Ovary (tissue), 7 donors: Measurements from ENCODE around the gene STAB2.

DNA sequence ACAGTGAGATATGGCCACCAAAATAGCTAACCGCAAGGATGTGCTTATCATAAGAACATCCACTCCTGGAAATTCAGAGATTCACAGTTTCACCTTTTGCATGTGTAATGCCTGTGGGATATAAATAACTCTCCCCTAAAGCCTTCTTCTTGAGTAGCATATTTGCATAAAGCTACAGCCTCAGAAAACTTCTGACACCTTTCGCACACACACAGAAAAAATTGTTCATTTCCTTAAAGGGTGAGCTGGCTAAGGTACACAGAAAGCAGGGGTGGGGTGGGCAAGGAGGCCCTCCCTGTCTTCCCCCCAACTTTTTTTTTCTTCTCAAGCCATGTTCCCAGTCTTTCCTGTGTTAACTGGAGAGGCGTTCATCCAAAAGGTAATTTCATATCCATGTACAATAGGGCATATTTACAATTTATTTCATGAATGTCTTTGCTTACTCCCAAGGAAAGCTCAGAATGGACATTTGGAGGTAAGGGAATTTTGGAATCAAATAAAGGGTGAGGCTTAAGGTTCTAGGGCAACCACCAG lies 3.2 kb upstream of the IGF1 start:
- PRO-cap, 7 experiments, result no peak in any of the 7 experiments
- RAMPAGE, long total RNA, 2 experiments, result no peak in any of the 2 experiments

DNA sequence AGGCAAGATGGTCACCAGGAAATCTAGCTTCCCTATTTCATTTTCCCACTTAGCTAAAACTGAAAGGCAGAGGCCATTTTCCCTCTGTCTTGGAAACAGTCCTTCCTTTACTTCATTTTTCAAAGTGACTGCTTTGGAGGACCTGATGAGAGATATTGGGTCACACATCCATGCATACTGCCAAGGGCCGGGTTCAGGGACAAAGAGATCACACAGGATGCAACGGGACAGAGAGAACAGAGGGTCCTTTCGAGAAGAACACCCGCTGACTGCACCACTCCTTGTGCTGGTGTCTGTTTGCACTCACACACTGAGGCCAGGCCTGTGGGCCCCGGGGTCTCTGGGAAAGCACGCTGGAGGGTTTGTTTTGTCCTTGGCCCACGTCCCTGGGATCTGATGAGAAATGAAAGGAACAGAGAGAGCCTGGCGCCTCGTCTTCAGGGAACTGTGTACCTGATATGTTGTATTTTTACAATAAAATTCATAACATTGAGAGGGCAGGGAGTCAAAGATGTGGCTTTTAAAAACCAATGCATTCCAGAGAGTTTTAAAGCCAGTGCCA lies 42.2 kb downstream of the PAH start:
- PRO-cap, 7 experiments, result peak in 2 of 7 experiments; most common minus-strand start position 273 of the sequence (in 1)
- RAMPAGE, long total RNA, 2 experiments, result no peak in any of the 2 experiments

- PRO-cap, 7 experiments, result no peak in any of the 7 experiments
- RAMPAGE, long total RNA, 2 experiments, result no peak in any of the 2 experiments
Measured at GRCh38 chr12:103434659-103435077, 61.1 kb downstream of the C12orf42 start.

DNA sequence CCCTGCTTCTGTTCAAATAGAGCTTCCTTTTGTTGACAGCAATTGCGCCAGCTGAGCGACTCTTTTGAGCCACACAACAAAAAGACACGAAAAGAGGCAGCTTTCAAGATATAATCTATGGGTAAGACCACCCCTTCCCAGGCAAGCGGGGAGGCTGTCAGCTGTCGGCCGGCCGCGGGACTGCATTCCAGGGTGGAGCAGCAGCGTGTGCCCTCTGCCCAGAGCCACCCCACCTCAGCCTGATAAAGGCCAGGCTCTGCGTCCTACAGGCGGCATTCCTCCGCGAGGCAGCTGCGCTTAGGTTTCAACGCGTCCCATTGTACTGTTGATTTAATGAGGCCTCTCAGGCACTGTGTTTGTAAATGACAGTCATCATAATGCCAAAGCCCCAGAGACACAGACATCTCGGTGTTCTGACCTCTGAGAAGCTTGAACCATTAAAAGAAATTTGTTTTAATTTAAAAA lies 15.7 kb upstream of the STAB2 start:
- PRO-cap, 7 experiments, result no peak in any of the 7 experiments
- RAMPAGE, long total RNA, 2 experiments, result no peak in any of the 2 experiments

DNA sequence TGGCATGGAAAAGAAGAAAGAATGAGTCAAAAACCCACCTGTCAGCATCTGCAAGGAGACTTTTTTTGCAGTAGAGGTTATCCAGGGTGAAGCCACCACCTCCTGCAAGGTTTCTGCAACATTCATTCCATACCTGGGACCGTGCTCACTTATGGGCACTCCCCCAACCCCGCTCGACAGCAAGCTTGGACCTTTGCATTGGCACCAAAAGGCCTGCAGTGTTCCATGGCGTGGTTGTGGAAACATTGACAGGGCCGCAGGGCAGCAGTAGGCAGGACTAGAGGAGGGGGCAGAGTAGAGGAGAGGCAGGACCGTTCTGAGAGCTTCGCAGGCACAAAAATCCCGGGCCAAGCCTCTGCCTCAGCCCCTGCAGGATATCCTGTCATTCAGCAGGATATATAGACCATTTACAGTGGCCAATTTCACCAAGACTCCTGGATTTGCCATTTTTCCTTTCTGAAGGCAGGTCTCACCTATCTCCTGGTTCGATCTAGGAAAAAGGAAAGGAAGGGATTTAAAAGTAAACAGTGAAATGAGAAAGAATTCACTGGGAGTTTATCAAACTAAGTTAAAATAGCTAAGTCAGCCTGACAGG lies at the start of gene STAB2:
Gene STAB2 (plus strand): TSS at position 425 of the 595 bp plus-strand sequence.
- PRO-cap, 7 experiments, result no peak in any of the 7 experiments
- RAMPAGE, long total RNA, 2 experiments, result no peak in any of the 2 experiments

DNA sequence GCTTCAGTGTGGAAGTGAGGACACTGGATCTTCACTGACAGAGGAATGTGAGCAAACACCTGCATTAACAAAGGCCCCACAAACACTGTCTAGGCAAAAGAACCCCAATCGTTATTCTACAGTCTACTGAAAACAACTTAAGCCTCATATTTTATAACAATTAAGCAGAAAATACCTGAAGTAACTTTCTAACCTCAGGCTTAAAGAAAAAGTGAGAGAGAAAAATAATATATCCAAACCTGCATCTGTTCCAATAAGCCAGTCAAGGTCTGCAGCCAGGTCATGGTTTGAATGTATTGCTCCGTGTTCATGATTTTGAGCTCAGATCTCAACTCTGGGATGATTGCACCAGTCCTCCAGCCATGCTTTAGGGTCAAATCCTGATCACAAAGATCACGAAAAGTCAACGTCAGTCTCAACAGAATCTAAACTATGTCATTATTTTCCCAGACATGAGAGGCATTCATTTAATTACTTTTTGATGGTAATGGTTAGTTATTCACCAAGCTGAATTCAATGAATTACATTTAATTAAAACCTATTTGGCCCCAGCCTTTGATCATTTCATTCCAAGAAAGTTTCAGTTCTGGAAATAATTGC lies 55.8 kb downstream of the NT5DC3 start:
- PRO-cap, 7 experiments, result no peak in any of the 7 experiments
- RAMPAGE, long total RNA, 2 experiments, result no peak in any of the 2 experiments

- PRO-cap, 7 experiments, result no peak in any of the 7 experiments
- RAMPAGE, long total RNA, 2 experiments, result no peak in any of the 2 experiments
Measured at GRCh38 chr12:103800307-103800756, 40.7 kb downstream of the NT5DC3 start.

DNA sequence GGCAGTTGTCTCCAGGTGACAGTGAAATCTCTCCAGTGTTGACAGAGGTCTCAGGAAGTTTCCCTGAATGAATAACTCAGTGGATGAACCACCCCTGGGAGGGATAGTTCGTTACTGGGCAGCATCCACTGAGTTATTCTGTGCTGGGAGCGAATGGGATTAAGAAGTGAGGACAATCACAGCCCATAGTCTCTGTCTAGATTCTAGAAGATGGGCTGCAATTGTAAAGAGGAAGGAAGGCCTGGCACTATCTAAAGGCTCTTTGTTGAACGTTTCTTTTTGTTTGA lies 7.2 kb upstream of the NT5DC3 start:
- PRO-cap, 7 experiments, result no peak in any of the 7 experiments
- RAMPAGE, long total RNA, 2 experiments, result no peak in any of the 2 experiments

DNA sequence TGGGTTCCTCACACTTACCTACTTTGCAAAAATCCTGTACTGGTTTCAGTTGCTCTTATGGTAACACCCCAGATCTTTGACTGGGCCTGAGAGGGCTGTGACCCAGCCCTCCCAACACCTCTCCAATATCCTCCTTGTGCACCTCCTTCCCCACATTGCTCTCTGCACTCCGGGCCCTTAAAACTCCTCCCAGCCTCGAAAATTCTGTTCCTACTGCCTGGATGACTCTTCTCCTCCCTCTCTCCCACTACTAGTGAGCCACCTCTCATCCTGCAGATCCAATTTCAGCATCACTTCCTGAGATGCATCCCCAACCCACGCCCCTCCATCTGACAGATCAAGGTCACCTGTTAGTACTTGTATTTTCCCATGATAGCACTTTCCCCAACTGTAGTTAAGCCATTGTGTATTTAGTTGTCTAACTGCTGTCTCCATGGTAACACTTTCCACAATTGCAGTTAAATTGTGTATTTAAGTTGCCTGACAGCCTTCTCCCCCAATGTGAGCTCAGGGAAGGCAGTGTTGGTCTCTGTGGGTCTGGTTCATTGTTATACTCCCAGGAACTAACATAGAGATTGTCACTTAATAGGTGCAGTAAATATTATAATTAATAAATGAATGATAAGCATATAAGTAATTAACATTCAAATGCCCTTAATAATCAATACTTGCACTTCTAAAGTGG lies 11.6 kb upstream of the NT5DC3 start:
- PRO-cap, 7 experiments, result no peak in any of the 7 experiments
- RAMPAGE, long total RNA, 2 experiments, result no peak in any of the 2 experiments

DNA sequence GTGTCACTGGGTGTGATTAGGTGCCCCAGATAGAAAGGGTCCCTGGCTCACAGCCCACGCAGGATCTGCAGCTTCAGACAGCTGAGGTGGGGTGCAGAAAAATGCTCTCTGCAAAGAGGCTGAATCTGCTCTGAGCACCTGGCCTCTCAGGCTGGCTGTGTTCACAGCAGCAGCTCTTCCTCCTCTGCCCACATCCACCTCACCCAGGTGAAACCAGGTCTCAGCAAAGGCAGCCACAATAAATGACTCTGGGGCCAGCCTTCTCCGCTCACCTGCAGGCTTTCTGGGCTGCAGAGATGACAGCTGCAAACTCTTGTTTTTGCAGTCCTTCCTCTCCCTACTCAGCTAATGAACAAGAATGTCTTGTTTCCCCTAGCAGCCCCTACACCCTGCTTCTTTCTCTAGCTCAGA lies 28.4 kb upstream of the HSP90B1 start:
- PRO-cap, 7 experiments, result no peak in any of the 7 experiments
- RAMPAGE, long total RNA, 2 experiments, result no peak in any of the 2 experiments

DNA sequence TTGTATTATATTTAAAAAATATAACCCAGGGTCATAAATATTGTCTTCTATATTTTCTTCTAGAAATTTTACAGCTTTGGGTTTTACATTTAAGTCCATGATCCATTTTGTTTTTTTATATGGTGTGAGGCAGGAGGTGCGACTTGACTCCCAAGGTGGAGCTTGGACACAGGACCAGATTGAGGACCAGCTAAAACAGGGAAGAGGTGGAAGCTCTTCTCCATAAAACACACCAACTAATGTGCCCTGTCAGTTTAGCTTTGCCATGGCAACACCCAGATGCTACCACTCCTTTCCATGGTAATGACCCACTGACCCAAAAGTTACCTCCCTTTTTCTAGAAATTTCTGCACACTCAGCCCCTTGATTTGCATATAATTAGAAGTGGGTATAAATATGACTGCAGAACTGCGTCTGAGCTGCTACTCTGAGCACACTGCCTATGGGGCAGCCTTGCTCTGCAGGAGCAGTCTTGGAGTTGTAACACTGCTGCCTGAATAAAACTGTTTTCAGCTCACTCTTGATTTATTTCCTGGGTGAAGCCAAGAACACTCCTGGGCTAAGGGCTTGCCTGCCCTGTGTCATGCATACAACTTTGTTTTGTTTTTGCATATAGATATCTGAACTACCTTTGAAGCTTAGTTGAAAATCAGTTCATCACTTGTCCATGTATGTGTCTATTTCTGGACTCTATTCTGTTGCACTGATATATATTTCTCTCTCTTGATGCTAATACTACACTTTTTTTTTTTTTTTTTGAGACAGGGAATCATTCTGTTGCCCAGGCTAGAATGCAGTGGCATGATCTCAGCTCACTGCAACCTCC lies 3.1 kb upstream of the TDG start:
- PRO-cap, 7 experiments, result peak in 2 of 7 experiments; most common plus-strand start position 422 of the sequence (in 2)
- RAMPAGE, long total RNA, 2 experiments, result no peak in any of the 2 experiments

DNA sequence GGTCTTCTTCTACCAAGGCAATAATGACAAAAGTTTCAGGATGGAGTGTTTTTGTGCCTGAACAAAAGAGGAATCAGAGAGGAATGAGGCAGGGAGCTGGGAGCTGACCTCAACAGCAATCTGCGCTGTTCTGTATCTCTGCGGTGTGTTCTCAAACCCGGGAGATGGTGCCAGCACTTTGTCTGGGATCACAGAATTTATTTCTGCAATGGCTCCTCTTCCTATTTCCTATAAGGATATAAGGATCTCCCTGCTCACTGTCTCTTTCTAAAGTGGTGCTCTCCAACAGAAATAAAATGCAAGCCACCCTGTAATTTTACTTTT lies 474 bp upstream of the GLT8D2 start:
- PRO-cap, 7 experiments, result peak in 3 of 7 experiments; most common minus-strand start position 146 of the sequence (in 2)
- RAMPAGE, long total RNA, 2 experiments, result no peak in any of the 2 experiments

DNA sequence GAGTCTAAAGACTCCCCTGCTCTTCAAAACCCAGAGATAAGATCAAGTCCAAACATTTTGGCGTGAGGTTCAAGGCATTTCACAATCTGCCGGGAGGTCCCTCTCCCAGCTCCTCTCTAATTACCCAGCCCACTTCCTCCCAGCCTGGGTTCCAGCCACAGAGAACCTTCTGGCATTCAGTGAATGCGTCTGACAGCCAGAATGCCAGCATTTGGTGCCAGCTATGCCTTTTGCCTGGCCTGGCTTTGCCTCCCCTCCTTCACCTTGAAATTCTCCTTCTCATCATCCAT lies 37.6 kb upstream of the TXNRD1 start:
- PRO-cap, 7 experiments, result no peak in any of the 7 experiments
- RAMPAGE, long total RNA, 2 experiments, result no peak in any of the 2 experiments

DNA sequence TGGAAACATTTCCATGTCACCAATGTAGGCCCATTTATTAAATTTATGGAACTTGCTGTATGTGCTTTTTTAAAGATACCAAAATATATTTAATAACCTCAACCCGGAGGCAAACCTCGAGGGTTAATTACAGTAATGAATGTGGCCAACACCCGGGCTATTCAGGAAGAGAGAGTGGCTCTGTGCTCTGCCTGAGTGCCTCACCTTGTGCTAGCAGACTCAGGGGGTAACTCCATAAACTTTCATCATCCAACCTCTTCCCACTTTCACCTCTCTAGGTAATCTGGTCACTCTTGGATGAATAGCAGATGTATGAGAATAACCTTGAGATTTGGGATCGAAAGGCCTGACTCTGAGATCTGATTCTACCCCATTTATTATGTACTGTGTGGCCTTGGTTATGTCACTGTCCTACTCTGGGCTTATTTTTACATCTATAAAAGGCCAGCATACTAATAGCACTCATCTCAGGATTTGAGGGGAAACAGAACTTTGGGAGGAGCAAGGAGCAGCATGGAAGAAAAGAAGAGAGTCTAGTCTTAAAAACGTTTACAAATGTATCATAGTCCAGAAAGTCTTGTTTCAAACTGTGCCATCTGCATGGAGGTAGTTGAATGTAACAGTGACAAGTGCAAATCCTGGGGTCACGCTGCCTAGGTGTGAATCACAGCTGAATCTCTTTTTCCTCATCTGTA lies 208.2 kb downstream of the CHST11 start:
- PRO-cap, 7 experiments, result no peak in any of the 7 experiments
- RAMPAGE, long total RNA, 2 experiments, result no peak in any of the 2 experiments

GRCh38 chr12:104866402-104866618 lies 91.8 kb downstream of the SLC41A2 start:
- PRO-cap, 7 experiments, result peak in 3 of 7 experiments; most common minus-strand start chr12:104866482 (in 3)
- RAMPAGE, long total RNA, 2 experiments, result no peak in any of the 2 experiments

- PRO-cap, 7 experiments, result no peak in any of the 7 experiments
- RAMPAGE, long total RNA, 2 experiments, result no peak in any of the 2 experiments
Measured at GRCh38 chr12:104896648-104897008, 61.5 kb downstream of the SLC41A2 start.

DNA sequence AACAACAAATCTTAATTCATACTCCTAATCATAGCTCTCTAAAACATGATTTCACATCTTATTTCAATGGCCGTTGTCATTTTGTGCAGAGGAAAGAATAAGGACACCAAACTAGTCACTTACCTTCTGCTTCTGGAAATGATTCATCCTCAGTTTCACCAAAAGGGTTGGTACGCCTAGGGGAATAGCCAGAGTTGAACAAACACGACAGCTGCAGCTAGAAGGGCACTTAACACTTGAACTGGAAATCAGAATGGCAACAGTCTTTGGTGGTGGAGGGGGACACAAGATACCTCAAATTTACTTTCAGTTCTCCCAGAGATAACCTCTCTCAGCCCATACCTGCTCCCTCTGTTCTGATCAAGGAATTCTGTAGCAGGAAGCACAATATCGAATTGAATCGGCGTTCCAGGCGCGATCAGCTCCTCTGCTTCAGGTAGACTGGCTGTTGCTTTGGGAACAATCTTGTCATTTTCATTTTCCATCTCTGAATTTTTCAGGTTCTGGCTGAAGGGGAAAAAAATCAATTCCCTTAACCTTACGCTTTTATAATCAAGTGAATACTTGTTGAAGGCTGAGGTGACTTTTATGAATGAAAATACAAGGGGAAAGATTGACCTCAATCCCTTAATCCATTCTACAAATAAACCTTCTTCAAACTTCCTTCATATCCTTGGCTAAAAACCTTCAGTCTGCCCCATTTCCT lies 46.2 kb downstream of the APPL2 start:
- PRO-cap, 7 experiments, result no peak in any of the 7 experiments
- RAMPAGE, long total RNA, 2 experiments, result no peak in any of the 2 experiments

- PRO-cap, 7 experiments, result no peak in any of the 7 experiments
- RAMPAGE, long total RNA, 2 experiments, result no peak in any of the 2 experiments
Measured at GRCh38 chr12:105195142-105195556, 40.8 kb downstream of the APPL2 start.

DNA sequence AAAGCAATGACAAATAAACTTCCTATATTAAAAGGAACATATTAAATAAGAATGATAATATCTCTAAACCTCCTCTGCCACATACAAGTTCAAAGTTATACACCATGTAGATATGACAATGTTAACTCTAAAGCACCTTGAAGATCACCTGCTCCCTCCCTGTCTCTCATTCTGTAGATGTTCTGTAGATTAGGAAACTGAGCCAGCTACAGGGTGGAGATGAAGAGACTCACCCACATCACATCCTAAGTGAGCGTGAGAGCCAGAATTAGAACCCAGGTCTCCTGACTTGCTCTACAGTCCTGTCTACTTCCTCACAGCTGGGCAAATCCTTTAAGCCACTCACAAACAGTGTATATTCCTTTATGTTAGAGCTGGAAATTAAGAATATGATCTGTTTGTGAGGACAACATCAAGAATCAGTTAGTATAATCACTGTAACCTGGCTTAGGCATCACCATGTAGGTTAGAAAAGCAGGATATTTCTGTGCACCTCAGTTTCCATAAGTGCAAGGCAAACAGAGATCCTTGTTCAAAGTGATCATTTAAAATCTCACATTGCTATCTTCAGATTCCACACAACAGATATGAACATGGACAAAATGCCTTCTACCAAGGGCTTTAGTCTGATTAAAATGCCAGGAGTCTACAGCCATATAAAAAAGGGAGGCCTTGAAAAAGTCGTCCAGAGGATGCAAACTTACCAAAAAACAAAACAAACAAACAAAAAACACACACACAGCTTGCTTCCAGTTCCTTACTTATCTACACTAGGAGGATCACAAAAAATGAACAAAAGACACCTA lies 1.6 kb downstream of the APPL2 start:
- PRO-cap, 7 experiments, result no peak in any of the 7 experiments
- RAMPAGE, long total RNA, 2 experiments, result no peak in any of the 2 experiments

DNA sequence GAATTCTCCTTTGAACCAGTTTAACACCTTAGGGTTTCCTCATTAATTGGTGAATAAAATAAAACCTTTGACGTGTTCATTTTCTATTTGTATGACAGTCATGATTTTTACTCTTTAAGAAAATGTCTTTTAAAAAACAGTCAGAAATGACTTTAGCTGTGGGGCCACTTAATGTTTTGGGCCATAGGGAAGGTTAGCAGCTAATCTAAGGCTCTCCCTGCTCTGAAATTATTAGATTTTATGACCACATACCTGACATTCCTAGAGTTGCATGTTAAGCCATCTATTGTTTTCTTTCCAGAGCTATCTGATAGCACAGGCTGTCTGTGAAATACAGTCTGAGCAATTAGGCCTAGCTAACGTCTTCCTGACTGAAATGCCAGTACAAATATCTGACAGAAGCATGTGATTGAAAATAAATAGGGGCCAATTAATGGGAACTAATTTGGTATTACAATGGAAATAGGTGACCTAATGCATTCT lies 115.0 kb downstream of the C12orf75 start:
- PRO-cap, 7 experiments, result no peak in any of the 7 experiments
- RAMPAGE, long total RNA, 2 experiments, result no peak in any of the 2 experiments